Bronchus fibroblast of lung (primary cell): ENCODE measurements around the gene OXER1.

- RAMPAGE, long total RNA, result no peak
Measured at GRCh38 chr2:39121286-39121557, 371 bp upstream of the SOS1 start.

- RAMPAGE, long total RNA, result no peak
Measured at GRCh38 chr2:39216847-39217374, 96.1 kb upstream of the SOS1 start.

DNA sequence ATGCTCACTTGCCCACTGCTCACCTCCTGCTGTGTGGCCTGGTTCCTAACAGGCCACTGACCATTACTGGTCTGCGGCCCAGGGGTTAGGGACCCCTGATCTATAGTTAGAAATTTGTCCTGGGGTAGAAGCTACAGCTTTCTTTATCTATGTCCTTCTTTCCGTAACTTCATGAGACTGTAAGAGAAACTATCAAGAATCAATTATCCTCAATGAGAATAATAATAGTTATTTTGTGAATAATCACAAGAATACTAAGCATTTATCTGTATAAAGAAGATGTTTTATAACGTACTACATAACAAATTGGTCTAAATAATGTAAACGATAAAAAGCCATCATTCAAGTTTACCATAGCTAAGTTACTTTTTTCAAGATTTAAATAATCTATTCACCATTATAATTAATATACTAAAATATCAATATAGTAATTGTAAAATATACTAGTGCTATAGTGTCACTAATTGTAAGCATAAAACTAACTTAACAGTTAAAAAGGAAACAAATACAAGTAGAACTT, 150.7 kb downstream of the MAP4K3 start:
- RAMPAGE, long total RNA, result no peak

GRCh38 chr2:39306181-39307276, 130.6 kb downstream of the MAP4K3 start:
- RAMPAGE, long total RNA, result no peak

GRCh38 chr2:39608708-39609333, 56.9 kb upstream of the TMEM178A start:
- RAMPAGE, long total RNA, result no peak

DNA sequence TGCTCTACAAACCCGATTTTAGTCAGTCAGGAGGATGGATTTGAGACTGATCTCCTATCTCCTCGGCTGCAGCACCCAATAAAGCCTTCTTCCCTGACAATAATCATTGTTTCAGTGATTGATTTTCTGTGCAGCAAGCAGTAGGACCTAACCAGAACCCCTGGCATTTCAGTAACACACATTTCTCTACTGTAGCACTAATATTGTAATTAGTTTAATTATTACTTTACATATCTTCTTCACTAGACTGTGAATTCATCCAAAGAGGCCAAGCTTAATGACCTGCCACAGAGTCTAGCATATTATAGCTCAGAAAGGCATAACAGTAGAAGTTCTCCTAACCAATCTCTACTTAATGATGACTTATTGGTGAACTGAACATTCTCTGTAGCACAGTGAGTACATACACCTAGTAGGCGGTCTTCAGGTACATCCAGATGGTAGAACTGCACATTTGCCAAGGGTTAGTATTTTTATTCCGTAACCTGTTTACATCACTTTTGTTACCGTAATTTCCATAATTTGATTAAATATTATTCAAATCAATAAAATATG, 69.9 kb downstream of the SLC8A1 start:
- RAMPAGE, long total RNA, result no peak

GRCh38 chr2:40402363-40403202, 49.3 kb downstream of the SLC8A1 start:
- RAMPAGE, long total RNA, result no peak

GRCh38 chr2:40429127-40430199, 22.4 kb downstream of the SLC8A1 start:
- RAMPAGE, long total RNA, result no peak

GRCh38 chr2:40434747-40435076, 17.2 kb downstream of the SLC8A1 start:
- RAMPAGE, long total RNA, result no peak

GRCh38 chr2:41912809-41913253, 135.0 kb upstream of the PKDCC start:
- RAMPAGE, long total RNA, result no peak

DNA sequence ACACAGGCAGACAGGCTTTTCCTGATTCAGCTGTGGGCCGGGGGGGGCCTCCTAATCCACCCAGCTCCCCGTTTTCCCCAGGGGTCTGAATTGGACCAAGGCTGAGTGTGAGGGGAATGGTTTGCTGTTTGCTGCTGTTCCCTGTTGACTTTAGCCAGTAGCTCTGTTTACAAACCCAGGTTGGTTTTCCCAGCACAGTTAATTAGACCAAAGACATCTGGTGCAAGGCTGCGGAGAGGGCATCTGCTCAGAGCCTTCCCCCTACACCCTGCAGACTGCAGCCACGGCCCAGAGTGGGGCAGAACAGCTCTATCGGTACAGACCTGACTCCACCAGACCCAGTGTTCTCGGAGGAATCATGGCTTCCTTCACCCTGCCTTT, 1.8 kb upstream of the PKDCC start:
- RAMPAGE, long total RNA, result no peak

- RAMPAGE, long total RNA, result no peak
Measured at GRCh38 chr2:42050589-42051364, 3.0 kb downstream of the PKDCC start.

DNA sequence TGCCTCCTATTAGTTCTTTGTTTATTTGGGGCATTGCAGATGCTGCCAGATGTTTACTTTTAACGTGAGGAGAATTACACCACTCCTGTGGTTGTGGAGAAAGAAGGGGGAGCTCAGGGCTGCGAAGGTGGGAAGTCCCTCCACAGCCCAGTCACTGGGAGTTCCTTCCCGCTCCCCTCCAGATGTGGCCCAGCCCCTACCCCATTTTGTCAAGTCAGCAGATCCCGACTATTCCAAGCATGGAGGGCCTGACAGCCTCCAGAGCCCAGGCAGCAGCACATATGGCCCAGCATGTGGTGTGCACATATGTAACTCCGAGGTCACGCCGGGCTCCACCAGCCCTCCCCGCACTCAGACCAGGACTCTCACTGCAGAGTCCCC, 20.9 kb downstream of the PKDCC start:
- RAMPAGE, long total RNA, result no peak

DNA sequence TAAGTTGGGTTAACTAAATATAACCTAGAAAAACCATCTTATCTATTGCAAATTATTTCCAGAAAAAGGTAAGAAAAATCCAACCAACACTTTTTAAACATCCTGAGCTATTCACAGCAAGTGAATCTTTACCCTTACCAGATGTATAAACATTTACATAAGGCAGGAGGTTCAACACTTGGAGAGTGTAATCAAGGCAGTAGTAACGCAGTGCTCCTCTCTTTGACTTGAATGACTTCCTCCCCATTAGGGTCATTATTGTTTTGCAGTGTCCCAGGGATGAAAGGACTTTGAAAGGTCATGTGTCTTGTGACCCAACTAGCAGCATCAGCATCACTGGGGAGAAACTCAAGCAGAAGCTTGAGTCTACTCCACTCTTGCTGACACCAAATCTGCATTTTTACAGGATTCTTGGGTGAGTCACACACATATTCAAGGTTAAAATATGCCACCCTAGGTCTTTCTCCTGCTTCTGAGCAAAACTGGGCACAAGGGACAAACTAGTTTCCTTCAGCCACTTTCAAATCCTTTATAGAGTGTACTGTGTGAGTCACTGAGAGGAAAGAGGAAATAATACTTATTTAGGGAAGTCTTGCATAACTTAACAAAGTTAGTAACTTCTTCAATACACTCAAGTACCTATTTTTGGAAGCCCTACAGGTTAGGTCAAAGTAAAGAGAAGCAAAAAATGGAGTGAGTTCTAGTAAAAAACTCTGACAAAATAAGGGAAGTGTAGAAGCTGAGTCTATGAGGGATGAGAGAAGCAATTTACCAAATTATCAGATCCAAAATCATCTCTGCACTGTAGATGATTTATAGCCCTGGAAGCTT, 51.1 kb upstream of the EML4 start:
- RAMPAGE, long total RNA, result no peak

DNA sequence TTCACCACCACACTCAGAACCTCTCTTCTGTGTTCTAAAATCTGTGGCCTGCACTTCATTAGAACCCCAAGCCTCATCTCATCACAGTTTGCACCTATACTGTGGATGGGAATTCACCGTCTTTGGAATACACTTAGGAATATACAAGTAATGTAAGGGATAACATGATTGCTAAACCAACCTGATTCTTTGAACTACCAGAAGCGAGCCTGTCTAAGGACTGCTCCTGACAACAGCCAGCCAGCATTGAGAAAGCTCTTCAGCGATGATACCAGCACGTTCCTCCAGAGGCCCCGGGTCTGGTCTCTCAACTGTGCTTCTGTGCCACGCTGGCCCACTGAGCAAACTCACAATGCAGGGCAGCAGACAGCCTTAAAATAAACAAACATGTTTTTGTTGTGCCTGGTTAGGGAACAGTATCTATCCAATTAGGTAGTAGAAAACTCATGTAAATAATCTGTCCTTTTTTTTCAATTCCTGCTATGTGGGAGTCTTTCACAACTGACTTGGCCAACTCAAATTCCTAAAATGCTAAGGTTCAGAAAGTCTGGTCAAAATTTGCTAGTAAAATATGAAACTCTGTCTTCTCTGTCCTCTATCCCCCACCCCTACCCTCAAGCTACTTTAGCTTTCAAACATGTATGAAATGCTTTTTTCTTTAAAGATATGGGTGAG, 21.5 kb upstream of the EML4 start:
- RAMPAGE, long total RNA, result no peak

- RAMPAGE, long total RNA, result no peak
Measured at GRCh38 chr2:42198531-42199500, 29.7 kb downstream of the EML4 start.

DNA sequence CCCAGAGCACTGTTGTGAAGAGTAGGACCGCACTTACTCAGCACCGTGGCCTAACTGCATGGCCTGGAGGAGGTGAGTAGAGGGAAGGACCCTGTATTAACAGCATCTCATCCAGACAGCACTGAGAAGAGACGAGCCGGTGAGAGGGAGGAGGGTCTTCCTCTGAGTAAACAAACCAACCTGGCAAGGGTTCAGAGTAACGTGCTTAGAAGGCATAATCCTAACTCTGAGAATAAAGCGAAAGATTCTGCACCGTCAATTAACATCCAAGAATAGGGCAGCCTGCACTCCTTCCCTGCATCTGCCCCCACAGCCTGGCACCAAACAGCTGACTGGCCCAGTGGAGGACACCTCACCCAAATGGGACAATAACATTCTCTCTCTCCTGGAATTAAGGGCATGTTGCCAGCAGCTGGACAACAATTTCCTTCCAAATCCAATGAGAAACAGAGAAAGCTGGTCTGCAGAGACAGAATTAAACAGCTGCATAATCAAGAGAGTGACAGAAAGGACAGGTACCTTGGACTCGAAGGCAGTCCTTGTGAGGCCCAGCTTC, 15.2 kb downstream of the COX7A2L start:
- RAMPAGE, long total RNA, result no peak

DNA sequence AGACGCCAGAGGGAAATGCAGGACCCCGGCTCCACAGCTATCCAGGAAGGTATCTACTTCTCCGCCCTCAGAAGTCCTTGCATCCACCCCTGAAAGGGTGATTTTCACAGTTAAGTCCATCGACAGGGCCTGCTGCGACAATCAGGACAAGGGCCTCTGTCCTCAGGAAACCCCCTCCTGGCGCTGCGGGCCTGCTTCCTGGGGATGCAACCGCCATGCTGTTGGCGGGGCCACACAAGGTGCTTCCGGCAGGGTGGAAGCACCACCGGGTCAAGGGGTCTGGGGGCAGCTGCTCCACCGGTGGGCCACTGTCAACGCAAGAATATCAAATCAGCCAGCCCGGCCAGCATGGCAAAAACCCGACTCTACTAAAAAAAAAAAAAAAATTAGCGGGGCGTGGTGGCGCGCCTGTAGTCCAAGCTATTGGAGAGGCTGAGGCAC, 63.9 kb upstream of the COX7A2L start:
- RAMPAGE, long total RNA, result no peak

DNA sequence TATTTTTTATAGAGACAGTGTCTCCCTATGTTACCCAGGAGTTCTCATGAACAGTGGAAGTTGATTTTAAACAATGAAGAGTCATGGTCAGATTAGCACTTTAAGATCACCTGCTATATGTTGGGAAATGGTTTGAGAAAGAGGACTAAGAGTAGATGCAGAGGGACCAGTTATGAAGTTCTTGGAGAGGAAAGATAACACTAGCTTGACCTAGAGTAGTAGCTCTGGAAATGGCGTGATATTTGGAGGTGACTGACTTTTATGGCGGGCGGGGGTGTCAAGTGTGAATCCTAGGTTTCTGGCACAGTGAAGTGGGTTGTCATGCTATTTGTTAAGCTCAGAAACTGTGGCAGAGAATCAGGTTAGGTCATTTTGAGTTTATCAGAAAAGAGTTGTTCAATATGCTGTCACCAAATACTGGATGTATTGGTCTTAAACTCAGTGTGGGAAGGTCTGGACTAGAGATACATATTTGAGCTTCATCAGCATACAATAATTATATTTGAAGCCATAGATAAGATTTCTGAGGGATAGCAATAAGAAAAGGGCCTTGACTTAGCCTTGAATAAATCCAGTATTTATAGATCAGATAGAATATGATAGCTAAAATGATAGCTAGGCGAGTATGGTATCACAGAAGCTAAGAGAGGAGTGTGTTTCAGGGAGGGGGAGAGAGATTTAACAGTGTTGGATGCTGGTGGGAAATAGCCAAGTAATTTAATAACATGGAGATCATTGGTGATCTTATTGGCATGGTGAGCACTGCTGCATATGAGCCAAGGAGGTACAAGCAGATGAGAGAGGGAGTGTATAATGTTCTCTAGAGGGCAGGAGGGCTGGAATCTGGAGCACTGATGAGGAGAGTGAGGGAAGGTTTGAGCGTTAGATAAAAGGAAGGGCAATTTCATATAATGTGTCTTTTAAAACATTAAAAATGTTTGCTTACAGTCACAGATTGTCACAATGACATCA, 64.3 kb downstream of the OXER1 start:
- RAMPAGE, long total RNA, result no peak

- RAMPAGE, long total RNA, result no peak
Measured at GRCh38 chr2:42763861-42764414, at the start of gene OXER1. TSS of gene OXER1 (minus strand) at chr2:42764135.